Kidney epithelial cell (primary cell): ENCODE measurements around a stretch of chr6.

DNA sequence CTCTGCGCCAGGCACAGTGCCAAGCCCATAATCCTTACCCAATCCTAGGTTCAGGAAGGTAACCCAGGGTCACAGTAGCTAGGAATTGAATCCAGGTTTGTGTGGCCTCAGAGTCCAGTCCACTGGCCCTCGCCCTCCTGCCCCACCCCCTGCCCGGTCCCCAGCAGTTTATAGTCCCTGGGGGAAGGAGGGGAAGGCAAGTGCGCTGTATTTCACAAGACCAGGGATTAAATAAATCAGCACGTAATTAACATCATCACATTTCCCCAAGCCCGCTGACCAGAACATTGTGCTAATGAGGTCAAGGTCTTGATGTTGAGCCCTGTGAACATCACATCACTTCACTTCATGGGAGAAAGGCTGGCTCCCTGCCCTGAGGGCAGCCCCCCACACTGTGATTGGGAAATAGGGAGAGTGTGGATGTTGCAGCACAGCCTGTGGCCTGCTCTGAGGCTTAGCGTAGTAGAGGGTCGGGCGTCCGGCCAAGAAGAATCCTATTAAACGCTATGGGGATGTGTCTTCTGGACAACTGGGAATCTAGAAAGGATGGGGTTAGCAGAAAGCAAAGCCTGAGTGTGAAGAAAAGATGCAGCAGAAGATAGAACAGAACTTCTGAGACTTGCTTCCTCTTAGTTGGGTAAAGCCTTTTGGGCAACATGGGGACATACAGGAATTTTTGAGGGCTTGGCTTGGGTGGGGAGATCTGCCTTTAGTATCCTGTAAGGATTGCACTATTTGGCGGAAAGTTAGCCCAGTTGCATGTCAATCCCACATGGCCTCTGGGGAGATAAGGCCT is 147.5 kb downstream of the VEGFA start:
- RAMPAGE, long total RNA, result no peak
- RRBS, result no CpG with 5 or more reads among the region's 12 CpGs

DNA sequence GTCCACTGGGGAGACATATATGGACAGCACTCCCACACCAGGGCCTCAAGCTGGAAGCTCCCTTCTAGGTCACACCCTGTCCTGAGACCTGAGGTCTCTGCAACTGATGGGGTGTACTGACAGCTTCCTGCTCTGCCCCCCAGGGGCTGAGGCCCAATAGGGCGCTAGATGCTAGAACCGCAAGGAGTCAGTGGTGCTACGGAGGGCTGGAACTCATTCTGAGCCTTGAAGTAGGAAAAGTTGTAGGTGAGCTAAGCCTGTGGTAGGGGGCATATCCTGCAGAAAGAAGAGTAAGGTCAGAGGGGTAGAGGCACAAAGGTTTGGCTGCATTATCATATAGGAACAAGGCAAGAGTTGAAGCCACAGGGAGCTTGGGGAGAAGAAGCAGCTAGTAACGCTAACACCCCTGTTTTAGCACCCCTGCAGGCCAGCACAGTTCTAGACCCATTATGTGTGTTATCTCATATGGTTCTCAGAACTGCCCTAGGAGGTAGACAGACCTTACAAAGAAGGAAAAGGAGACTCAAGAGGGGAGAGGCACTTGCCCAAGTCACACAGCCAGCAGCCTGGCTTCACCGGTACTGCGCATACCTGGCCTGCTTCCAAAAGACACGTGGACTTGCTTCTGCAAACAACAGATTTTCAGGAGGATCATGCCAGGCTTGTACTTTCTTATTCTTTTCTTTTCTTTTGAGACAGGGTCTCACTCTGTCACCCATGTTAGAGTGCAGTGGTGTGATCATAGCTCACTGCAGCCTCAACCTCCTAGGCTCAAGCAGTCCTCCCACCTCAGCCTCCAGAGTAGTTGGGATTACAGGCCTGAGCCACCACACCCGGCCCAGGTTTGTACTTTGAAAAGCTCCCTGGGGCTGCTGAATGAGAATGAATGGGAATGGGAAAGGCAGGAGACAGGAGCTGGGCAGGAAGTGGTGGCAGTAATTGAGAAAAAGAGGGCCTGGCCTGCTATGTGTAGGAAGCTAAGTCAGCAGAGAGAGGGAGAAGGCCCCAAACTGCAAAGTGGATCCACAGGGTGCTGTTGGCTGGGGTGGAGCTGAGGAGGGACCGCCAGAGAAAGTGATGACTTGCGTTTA is 156.0 kb downstream of the MRPL14 start:
- RAMPAGE, long total RNA, result no peak
- RRBS, result no CpG with 5 or more reads among the region's 10 CpGs

- RAMPAGE, long total RNA, result no peak
- RRBS, result no CpG with 5 or more reads among the region's 9 CpGs
Measured at GRCh38 chr6:43977302-43978023, 149.8 kb downstream of the MRPL14 start.

DNA sequence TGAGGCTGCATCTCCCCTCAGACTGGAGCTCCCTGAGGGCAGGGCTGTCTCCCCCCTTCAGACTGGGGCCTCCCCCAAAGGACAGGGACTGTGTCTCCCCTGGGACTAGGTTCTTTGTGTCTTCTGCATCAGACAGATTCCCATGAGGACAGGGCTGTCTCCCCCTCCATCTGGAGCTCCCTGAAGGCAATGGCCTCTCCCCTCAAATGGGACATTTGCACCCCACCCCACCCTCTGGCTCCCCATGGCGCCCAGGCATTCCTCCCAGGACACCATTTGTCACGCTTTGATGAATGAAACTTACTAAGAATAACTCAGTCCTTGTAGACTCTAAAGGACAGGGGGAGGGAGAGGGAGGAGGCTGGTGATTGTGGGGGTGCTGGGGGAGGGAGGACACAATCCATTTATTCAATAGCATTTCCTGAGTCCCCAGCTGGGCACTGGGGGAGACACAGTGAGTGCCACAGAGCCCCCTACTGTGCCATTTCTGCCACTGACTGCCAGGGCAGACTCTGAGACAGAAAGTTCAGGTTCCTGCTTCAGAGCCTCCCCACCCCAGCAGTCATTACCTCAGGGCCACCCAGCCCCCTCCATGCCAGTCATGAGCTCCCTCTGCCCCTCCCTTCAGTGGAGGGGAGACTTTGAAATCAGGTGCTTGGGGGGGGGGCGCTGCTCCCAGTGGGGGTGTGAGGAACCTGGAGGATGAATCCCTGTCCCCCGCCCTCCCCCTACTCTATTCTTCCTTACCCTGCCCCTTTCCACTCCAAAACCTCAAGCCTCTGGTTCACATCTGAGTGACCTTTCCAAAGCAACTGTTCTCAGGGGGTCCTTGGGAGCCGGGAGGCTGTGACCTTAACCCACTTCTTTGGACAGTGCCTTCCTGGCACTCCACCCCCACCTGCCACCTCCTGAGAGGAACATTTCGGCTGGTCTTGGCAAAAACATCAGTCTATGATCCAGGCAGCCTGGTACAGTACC is 122.1 kb downstream of the MRPL14 start:
- RAMPAGE, long total RNA, result no peak
- RRBS, result no CpG with 5 or more reads among the region's 6 CpGs

GRCh38 chr6:44009882-44010364 is 117.3 kb downstream of the MRPL14 start:
- RAMPAGE, long total RNA, result no peak
- RRBS, result no CpG with 5 or more reads among the region's 10 CpGs

GRCh38 chr6:44052711-44053193 is 74.5 kb downstream of the MRPL14 start:
- RAMPAGE, long total RNA, result no peak
- RRBS, result no CpG with 5 or more reads among the region's 3 CpGs

- RAMPAGE, long total RNA, result no peak
- RRBS, result no CpG with 5 or more reads among the region's 3 CpGs
Measured at GRCh38 chr6:44087475-44087696, 39.9 kb downstream of the MRPL14 start.

DNA sequence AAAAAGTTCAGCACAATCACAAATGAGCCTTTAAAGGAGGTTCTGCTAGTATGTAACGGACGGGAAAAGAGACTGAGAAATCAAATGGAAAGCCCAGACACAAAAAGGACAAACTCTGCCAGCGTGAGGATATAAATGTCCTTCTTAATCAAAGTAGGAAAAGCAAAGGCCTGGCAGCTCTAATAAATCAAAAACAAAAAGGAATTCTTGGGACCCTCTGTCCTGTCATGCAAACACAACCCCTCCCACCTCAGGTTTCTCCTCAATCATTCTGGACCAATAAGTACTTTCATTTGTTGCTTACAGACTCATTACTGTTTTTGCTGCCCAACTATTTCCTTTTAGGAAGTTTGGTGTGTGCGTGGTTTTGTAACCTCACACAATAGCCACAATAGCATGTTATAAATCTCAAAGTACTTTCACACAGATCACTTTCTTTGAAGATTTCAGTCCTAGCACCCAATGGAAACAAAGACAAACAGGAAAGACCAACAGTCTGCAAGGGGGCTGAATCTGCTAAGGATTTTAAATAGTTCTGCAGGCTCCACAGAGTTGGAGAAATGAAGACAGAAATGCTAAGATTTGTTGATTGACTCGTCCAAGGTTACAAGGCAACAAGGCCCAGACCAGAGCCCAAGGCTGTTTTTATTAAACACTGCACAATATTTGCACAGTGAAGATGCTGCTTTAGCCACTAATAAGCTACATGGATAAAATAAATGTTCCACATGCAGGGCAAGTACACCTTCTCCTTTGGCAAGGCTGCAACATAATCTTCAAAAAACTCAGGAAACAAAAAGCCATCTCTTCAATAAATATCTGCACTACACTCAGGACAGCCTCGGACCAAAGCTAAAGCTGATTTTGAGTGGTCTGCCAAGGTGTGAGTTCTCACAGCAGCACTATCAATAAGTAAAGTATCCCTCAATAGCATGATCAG is 4.3 kb downstream of the MRPL14 start:
- RAMPAGE, long total RNA, result no peak
- RRBS, result no CpG with 5 or more reads among the region's 6 CpGs

DNA sequence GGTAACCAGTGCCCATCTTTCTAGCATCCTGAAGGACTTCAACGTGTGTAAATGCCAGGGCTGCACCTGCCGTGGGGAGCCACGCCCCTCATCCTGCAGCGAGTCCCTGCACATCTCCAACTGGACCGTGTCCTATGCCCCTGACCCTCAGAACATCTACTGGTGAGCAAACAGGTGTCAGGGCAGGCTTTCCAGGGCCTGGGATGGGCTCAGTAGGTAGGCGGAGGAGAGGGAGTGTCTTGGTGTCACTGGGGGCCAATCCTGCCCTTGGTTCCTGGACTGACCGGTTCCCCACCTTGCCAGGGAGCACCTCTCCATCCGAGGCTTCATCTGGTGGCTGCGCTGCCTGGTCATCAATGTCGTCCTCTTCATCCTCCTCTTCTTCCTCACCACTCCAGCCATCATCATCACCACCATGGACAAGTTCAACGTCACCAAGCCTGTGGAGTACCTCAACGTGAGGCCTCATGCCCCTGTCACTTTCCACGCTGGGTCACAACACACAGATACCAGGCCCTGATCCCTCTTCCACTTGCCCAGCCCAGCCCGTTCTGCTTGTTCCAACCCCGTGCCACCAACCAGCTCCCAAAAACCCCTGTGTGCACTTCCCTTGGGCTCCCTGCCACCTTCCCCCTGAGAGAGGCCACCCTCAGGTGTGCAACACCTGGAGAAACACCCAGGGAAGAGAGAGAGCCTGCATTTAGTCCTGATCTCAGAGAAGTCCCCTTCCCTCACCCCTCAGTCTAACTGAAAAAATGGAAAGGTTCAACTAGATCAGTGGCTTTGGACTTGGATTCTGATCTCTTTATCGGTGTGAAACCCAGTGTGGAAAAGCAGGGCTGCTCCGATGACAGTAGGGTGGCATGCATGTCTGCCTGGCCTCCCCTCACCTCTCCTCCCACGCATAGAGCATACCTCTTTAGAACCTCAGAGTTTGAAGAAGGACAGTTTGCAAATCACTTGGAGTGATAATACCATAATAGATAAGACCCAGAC is 9.8 kb upstream of the CAPN11 start:
- RAMPAGE, long total RNA, result no peak
- RRBS, result no CpG with 5 or more reads among the region's 18 CpGs

DNA sequence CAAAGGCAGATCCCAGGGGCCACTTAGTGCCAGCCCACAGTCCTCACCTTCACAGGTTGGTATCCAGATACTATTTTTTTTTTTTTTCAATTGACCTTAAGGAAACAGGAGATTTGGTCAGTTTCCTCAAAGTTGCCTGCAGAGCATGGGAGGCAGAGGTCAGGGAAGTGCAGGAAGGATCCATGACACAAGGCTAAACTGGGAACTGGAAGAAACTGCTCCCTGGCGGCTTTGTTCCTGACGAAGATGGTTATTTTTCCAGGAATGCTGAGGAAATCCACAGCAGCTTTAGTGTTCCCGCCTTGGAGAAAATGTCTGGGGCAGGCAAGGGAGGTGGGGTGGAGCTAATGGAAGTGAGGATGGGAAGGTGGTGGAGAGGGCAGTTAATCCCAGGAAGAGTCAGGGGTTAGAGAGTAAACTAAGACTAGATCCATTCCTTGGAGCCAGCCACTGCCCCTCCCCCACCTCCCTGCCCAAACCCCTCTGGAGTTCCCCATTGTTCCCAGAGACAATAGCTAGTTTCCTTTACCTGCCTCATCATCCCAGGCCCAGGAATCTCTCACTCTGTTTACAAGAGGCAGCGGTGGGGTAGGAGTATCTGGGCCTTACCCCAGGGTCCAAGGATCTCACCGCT is 14.3 kb upstream of the MYMX start:
- RAMPAGE, long total RNA, result no peak
- RRBS, result no CpG with 5 or more reads among the region's 5 CpGs

DNA sequence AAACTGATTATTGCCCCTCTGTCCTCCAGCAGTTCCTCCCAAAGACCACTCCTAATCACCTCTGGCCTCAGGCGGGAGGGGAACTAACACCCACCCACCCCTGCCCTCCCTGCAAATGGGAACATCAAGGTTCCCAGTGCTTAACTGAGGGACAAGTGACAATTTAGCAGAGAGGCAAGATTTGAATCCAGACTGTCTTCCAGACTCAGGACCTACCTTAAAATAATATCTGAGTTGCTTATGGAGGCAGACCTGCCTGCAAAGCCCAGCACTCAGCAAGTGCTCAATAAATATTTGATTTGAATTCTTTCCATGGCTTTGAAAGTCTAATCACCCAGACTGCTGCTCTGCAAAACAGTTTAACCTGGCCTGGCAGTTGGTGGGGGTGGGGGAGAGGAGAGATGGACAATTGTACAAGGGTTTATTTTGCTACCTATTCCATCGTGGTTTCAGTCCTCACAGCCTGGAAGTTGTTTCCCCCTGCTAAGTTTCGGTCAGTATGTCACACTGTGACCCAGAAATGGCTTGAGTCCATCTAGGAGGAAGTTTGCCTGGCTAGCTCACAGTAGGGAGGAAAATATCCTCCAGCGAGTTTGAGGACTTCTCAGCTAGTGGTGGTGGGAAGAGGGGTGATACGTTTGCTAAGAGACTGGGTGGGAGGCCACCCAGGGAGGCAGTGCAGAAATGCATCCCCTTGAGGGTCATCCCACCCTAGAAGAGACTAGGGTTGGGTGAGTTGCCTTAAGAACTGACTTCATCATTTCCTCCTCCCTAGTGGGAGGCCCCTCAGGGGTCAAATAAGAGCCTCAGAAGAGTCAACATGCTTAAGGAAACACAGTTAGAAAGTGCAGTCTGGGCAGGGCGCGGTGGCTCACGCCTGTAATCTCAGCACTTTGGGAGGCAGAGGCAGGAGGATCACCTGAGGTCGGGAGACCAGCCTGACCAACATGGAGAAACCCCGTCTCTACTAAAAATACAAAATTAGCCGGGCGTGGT is 1.5 kb downstream of the MYMX start:
- RAMPAGE, long total RNA, result no peak
- RRBS, result no CpG with 5 or more reads among the region's 12 CpGs

GRCh38 chr6:44253772-44254251 is 3.5 kb downstream of the SLC35B2 start:
- RAMPAGE, long total RNA, result no peak
- RRBS, result no CpG with 5 or more reads among the region's 1 CpG

DNA sequence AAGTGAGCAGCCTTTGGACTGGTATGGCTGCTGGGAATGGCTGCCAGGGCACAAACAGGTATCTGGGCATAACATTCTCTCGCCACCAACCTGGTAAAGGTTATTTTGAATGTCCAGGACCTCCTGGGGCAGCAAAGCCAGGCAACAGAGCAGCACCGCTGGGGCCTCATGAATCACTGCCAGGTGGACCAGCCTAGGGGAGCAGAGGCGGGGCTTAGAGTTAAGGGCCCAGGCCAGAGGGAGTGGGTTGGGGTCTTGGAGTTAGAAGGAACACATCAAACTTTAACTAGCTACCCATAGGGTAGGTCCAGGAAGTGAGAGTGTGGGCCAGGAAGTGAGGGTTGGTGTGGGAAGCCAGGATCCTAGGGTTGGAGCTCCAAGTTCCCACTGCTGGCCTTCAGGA is 2.9 kb downstream of the NFKBIE start:
- RAMPAGE, long total RNA, result no peak
- RRBS, result no CpG with 5 or more reads among the region's 3 CpGs

GRCh38 chr6:44384152-44384351 is 3.5 kb upstream of the CDC5L start:
- RAMPAGE, long total RNA, result no peak
- RRBS, result no CpG with 5 or more reads among the region's 3 CpGs

GRCh38 chr6:44390165-44390586 is 2.7 kb downstream of the CDC5L start:
- RAMPAGE, long total RNA, result no peak
- RRBS, result no CpG with 5 or more reads among the region's 1 CpG

GRCh38 chr6:44489877-44490691 is 102.6 kb downstream of the CDC5L start:
- RAMPAGE, long total RNA, result no peak
- RRBS, result no CpG with 5 or more reads among the region's 8 CpGs

DNA sequence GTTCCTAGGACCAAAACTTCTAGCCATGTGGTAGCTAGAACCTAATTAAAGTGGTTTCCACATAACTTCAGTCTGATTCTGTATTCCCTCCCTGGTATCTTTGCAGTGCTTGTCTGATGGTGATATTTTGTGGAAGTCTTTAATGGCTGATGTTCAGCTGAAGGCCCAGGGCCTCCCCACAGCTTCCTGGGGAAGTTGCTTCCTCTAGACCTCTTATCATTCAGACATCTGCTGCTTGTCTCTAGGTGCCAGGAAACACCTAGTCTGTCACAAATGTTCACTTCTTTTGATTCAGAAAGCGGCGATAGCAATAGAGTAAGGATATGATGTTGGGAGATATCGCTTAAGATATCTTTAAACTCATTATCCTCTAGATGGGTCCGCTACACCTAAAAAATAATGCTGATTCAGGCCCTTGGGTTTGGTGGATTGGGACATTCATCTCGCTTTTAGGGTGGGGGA is 118.1 kb upstream of the SUPT3H start:
- RAMPAGE, long total RNA, result no peak
- RRBS, result no CpG with 5 or more reads among the region's 5 CpGs

GRCh38 chr6:45555782-45556724 is 178.3 kb upstream of the SUPT3H start:
- RAMPAGE, long total RNA, result no peak
- RRBS, result no CpG with 5 or more reads among the region's 17 CpGs

DNA sequence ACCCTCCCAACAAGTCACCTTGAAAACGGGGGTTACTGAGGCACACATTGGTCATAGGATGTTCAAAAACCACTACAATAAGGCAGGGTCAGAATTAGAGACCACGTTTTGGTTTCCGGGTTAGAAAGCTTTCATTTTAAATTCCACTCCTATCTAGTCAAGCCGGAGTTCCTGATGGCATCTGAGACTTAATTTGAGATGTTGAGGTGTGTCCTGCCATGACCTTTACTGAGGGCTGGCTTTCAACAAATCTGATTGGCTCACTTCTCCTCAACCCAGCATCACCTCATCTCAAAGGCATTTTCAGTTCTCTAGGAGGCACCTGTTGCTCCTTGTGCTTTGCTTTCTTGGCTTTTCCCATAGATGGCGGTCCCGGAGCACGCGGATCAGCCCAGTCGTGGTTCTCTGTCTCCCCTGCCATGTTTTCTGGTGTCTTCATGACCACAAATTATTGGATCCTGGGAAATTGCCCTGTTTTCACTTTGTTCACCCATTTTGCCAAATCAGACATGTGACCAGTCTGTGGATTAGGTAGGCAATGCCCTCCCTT is 230.8 kb upstream of the SUPT3H start:
- RAMPAGE, long total RNA, result no peak
- RRBS, result 11% methylated on average over 1 of the region's 9 CpGs

DNA sequence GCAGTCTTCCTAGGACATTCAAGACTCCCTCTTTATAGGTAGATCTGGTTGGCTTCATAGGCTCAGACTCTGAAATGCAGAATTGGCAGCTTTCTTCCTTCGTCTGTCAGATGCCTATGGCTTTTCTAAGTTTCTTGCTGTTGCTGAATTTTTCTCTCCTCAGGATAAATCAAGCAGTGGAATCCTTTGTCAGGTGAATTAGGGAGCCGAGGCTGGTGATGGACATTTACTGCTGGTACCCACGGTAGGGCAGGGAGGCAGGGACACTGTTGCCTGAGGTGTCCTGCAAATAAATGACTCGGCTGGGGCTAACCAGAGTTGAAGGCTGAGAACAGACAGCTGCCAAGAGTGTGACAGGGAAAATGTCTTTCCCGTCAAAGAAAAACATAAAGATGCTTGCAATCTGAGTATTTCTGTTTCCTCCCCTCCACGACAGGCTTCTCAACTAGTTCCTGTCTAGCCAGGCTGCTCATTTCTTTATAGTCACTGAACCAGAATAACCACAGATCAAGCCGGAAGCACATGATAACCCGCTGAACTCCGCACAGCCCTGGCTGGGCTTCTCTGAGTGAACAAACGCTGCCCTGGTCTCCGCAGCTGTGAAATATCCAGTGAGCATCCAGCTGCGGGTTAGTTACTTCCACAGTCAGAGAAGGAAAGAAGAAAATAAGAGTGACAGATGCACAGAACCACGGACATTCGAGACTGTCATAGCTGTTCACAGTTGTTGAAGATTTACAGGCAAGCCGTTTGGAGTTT is 299.6 kb upstream of the SUPT3H start:
- RAMPAGE, long total RNA, result no peak
- RRBS, result no CpG with 5 or more reads among the region's 15 CpGs